Helper T cell (primary cell): ENCODE results near the genes PCDHA6, PCDHB3, TAF7, PCDHGA1, PCDHGA6, PCDHGC4, DIAPH1 and HDAC3.

DNA sequence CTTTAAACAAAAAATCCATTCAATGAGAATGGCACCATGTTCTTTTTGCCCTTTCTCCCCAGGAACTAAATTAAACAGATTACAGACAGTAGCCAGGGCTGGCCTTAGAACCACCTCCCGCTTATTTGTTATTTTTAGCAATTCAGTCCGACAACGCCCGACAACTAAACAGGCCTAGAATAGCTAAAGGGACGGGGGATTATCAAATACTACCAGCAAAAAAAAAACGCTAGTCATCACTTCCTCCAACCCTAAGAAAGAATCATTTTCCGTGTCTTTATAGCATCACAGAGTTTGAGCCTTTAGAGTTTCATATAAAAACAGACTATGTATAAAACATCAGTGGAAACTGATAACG, 35.4 kb downstream of the PFDN1 start:
- PRO-cap, 2 experiments, result no peak in any of the 2 experiments

- PRO-cap, 2 experiments, result no peak in any of the 2 experiments
These were observed 1.6 kb downstream of the HBEGF start for GRCh38 chr5:140344475-140345588.

DNA sequence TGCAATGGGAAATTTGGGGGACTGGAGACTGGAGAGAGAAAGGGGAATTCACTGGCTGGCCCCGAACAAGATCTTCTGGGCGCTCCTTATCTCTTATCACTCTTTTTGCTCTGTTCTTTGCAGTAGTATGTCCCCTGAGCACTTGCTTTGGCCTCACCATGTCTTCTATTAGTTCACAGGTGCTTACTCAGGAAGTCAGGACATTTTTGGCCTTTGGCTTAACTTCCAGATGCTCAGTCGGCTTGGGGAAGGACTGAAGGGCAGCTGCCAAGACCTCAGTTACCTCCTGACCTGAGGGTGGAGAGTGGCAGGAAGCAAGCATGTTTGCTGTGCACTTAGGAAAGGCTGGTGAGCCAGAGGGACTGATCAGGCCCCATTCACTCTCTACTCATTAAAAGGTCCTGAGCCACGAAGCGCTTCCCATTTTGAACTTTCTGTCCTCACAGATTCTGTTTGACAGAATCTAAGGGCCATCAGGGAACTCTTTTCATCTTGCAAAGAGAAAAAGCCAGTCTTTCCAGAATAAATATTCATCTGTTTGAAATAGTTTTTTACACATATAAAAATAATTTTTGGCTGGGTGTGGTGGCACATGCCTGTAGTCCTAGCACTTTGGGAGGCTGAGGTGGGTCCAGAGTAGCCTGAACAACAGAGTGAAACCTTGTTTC, 14.7 kb downstream of the SLC4A9 start:
- PRO-cap, 2 experiments, result no peak in any of the 2 experiments

GRCh38 chr5:140381443-140381647, 20.3 kb upstream of the ANKHD1 start:
- PRO-cap, 2 experiments, result no peak in any of the 2 experiments

GRCh38 chr5:140401975-140402394, 352 bp downstream of the ANKHD1 start:
- PRO-cap, 2 experiments, result peak in 2 of 2 experiments; most common plus-strand start chr5:140402133 (in 2); most common minus-strand start chr5:140402053 (in 2)

DNA sequence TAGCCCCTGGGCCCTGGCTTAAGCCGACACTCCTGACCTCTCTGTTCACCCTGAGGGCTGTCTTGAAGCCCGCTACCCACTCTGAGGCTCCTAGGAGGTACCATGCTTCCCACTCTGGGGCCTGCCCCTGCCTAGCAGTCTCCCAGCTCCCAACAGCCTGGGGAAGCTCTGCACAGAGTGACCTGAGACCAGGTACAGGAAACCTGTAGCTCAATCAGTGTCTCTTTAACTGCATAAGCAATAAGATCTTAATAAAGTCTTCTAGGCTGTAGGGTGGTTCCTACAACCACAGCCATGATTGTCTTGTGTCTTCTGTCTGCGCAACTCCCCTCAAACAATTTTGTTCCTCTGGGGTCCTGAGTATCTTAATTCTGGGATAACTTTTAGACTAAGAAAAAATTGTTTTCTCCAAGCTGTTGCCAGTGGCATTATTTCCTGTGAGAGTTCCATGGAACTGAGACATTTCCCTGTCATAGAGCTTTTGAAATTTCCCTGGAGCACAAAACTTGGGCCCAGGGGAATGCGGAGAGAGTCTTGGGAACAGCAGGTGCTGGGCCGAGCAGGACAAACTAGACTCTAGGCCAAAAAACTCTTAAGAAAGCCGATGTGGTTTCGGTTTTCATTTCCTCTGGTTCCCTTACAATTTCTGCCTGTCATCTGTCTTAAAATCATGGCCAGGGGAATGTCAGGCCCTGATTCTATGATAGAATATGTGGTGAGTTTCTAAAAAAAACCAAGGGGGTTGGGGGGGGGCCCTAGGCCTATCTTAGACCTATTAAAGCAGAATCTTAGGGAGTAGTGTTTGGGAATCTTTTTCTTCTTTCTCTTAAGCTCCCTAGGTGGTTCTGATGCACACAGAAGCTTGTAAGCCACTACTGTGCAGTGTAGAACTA, 4.4 kb downstream of the SLC35A4 start:
- PRO-cap, 2 experiments, result peak in 2 of 2 experiments; most common plus-strand start position 631 of the sequence (in 1); most common minus-strand start position 571 of the sequence (in 2)

DNA sequence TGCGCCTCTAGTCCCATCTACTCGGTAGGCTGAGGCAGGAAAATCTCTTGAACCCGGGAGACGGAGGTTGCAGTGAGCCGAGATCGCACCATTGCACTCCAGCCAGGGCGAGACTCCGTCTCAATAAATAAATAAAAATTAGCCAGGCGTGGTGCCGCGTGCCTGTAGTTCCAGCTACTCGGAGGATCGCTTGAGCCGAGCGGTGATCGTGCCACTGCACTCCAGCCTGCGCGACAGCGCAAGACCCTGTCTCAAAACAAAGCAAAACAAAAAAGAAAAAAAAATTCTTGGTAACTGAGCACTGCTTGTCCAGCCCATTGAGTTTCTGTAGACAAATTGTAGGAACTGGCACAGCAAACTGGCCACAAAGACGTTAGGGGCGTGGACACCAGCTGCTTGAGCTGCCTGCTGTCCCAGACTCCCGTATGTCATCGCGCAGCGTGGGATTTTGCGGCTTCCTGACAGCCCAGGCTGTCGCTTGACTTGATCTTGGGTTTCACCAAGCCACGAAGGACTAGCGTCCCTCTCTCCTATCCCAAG, 608 bp upstream of the WDR55 start:
- PRO-cap, 2 experiments, result peak in 1 of 2 experiments; most common plus-strand start position 177 of the sequence (in 1); most common minus-strand start position 128 of the sequence (in 1)

DNA sequence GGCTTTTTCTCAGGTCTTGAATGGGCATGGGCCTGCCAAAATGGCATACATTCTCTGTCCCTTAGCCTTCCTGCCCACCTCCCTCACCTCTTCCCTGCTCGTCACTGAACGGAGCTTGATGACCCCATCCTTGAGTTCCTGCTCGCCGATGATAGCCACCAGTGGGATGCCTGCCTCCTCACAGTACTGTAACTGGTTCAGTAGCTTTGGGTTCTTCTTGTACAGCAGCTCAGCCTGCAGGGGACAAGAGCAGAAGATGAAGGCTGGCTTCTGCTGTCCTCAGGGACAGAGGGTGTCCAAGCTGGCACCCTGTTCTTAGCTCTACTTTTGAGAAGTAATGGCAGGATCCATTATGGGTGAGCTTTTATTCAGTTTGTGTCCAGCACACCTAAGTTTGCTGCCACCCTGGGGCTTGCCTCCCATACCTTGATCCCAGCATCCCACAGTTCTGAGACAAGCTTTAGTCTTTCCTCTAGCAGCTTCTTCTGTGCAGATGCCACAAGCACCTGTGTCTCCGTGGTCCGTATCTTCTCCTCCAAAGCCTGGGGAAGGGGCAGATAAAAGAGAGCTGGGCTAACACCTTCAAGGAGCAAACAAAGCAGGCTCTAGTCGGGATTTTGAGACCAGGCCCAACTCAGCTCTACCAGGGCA, 1.3 kb upstream of the DND1 start:
- PRO-cap, 2 experiments, result no peak in any of the 2 experiments

DNA sequence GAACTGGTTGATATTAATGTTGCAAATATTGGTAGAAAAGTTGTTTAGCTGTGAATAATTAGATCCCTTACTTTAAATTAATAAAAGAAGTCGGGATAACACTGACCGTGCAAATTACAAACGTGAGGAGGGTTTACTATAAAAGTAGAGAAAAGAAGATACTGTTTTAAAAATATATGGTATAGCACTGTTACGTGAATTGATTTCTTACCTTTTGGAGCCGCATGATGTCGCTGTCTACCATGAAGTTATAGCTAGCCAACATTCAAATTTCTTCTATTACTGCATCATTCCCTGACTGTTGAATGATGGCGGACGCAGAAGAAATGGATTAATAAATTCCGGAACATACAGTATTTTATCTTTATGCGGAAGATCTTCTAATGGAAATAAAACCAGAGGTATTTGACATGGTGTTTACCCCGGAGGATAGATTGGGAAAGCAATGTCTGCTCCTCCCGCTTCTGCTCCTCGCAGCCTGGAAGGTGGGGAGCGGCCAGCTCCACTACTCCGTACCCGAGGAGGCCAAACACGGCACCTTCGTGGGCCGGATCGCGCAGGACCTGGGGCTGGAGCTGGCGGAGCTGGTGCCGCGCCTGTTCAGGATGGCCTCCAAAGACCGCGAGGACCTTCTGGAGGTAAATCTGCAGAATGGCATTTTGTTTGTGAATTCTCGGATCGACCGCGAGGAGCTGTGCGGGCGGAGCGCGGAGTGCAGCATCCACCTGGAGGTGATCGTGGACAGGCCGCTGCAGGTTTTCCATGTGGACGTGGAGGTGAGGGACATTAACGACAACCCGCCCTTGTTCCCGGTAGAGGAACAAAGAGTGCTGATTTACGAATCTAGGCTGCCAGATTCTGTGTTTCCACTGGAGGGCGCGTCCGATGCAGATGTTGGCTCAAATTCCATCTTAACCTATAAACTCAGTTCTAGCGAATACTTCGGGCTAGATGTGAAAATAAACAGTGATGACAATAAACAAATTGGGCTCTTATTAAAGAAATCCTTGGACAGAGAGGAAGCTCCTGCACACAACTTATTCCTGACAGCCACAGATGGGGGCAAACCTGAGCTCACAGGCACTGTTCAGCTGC, at the start of gene PCDHA6:
TSS of gene PCDHA6 (plus strand) at position 279 of the 1,095 bp plus-strand sequence.
- PRO-cap, 2 experiments, result no peak in any of the 2 experiments

DNA sequence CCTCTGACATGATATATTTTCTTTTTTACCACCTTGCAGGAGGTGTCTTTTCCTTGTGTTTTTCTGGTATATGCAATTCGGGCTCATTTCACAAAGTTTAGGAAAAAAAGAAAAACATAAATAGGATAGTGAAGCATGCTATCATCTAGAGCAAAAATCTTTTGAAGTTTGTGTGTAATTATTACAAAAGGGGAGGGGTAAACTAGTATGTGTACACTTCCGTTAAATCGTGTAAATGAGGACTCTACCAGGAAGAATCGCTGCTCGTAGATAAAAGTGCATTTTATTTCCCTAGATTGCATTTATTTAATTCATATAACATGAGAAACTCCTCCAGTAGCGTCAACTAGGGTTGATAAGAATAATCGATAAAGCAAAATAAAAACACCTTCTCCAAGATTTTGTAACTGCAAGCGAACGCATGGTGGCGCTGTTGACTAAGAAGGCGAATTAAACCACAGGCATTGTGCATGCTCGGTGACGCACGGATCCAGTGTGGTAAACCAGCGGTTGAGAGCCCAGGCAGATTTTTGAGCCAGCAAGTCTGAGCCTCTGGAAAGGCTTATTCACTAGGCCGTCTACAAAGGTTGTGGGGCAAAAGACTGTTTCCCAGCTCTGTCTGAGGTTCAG, at the start of gene PCDHB3:
TSS of gene PCDHB3 (plus strand) at position 493 of the 630 bp plus-strand sequence.
- PRO-cap, 2 experiments, result no peak in any of the 2 experiments

DNA sequence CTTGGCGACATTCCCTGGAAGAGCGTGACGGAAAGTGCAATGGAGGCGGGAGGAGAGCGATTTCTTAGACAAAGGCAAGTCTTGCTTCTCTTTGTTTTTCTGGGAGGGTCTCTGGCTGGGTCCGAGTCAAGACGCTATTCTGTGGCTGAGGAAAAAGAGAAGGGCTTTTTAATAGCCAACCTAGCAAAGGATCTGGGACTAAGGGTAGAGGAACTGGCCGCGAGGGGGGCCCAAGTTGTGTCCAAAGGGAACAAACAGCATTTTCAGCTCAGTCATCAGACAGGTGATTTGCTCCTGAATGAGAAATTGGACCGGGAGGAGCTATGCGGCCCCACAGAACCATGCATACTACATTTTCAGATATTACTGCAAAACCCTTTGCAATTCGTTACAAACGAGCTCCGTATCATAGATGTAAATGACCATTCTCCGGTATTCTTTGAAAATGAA, 363 bp downstream of the PCDHB3 start:
- PRO-cap, 2 experiments, result no peak in any of the 2 experiments

GRCh38 chr5:141320683-141321437, at the start of gene TAF7:
Gene TAF7, minus strand, starts transcription at chr5:141320784.
- PRO-cap, 2 experiments, result peak in 2 of 2 experiments; most common plus-strand start chr5:141320973 (in 2); most common minus-strand start chr5:141320778 (in 2)

- PRO-cap, 2 experiments, result no peak in any of the 2 experiments
These were observed at the start of gene PCDHGA1 for GRCh38 chr5:141330185-141330805. Gene PCDHGA1, plus strand, starts transcription at chr5:141330514.

DNA sequence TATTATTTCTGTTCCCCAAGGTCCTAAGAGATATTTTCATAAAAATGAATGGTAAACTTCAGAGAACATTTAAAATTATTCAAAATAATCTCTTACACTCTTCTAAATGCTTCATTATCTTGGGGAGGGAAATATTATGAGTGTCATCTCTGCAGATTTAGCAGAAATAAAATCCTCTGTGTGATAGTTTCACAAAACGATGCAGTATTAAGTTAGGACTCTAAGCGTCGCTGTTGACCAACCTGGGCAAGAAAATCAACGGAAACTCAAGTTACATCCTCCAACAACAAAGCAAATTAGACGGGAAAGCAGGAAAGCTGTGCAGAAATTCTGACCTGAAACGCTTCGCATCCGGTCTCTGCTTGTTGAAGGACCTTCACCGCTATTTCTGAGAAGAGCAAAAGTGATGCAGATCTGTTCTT, at the start of gene PCDHGA6:
TSS of gene PCDHGA6 (plus strand) at position 269 of the 422 bp plus-strand sequence.
- PRO-cap, 2 experiments, result no peak in any of the 2 experiments

DNA sequence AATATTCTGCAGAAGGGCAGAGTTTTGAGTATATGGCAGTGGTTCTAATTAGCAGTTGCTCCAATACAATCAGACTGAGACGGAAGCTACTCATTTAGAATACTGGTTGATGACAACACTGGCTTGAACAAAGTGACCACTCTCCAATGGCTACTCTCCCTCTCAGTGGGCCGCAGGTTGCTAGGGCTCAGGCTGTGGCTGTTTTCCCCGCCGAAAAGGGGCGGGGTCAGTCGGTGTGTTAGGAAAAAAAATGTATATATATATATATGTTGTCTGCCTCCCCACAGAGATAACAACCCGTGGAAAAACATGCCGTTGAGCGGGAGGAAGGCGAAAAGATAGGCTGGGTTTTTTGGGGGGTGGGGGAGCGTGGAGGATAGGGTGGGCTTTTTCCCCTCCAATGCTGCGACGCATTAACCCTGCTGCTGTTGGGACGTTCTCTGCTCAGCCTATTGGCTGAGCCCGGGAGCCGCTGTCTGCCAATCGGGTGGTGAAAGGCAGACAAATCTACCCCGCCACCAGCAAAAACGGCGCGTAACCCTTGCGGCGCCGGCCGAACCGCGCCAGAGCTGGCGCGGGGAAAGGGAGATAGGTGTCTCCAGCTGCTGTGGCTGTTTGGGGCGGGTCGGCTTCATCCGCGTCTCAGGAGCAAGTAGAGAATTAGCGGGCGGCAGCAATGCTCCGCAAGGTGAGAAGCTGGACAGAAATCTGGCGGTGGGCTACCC, at the start of gene PCDHGC4:
TSS of gene PCDHGC4 (plus strand) at position 533 of the 725 bp plus-strand sequence.
- PRO-cap, 2 experiments, result no peak in any of the 2 experiments

GRCh38 chr5:141589982-141590522, 28.7 kb downstream of the DIAPH1 start:
- PRO-cap, 2 experiments, result no peak in any of the 2 experiments

- PRO-cap, 2 experiments, result peak in 2 of 2 experiments; most common minus-strand start chr5:141618999 (in 2)
These were observed at the start of gene DIAPH1 for GRCh38 chr5:141618856-141619542. Gene DIAPH1, minus strand, starts transcription at chr5:141619000.

DNA sequence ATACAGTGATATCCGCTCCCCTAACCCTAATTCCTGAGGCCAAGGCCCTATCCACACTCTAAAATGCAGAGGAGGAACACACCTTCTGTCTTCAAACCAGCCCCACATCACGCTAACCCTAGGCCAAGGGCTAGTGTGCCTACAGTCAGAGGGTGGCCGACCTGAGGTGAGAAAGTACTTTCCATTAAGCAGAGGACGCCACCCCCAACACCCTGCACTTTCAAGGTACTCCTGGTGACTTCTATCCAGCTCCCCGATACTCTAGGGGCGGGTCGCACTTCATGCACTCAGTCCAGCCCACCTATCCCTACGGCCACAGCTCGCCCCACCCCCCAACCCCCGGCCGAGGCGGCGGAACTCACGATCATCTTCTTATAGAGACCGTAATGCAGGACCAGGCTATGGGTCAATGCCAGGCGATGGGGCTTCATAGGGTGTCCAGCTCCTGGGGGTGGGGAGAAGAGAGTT, 429 bp downstream of the HDAC3 start:
- PRO-cap, 2 experiments, result no peak in any of the 2 experiments

GRCh38 chr5:141636690-141637118, at the start of gene HDAC3:
Gene HDAC3, minus strand, starts transcription at chr5:141636849.
- PRO-cap, 2 experiments, result peak in 2 of 2 experiments; most common plus-strand start chr5:141637001 (in 2); most common minus-strand start chr5:141636849 (in 2)

GRCh38 chr5:141649181-141649813, 1.9 kb downstream of the FCHSD1 start:
- PRO-cap, 2 experiments, result no peak in any of the 2 experiments